Heart left ventricle (tissue), 7 donors: ENCODE measurements around the gene PHF21B.

GRCh38 chr22:44935676-44936083, 74.1 kb downstream of the PHF21B start:
- PRO-cap, 6 experiments: peak in 1 of 6 experiments; most common plus-strand start chr22:44935909 (in 1)
- RAMPAGE, long total RNA, 2 experiments: no peak in any of the 2 experiments
- RRBS: no CpG with 5 or more reads among the region's 10 CpGs

DNA sequence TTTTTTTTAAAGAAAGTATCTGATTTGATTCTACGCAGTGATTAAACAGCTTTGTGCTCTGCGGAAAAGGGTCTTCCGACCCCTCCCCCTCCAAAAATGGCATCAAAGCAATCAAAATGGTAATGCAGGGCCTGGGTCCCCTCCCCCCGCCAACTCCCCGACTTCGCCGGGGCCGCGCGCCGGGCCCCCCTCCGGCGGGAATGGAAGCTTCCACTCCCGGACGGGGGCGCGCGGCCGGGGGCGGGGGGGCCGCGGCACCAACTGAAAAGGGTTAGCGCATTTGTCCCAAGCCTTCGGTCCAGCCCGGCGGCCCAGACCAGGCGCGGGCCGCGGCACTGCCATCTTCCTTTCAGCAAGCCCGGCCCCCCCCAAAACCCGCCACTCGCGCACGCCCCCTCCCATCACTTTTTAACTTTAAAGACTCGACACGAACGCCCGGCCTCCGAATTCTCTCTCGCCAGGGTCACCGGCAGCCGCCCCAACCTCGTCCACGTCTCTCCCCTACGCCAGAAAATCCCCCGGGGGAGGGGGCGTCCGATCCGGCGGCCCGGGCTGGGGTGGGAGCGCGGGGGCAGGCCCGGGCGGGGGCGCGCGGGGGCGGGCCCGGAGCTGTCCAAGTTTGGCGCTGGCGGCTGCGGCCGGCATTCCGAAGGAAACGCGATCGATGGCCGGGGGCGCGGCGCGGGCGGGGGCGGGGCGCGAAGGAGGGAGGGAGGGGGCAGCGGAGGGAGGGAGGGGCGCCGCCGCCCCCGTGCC, 2.8 kb downstream of the PHF21B start:
- PRO-cap, 6 experiments: peak in 2 of 6 experiments; most common plus-strand start position 292 of the sequence (in 1)
- RAMPAGE, long total RNA, 2 experiments: no peak in any of the 2 experiments
- RRBS: 2% methylated on average over 27 of the region's 83 CpGs

- PRO-cap, 6 experiments: no peak in any of the 6 experiments
- RAMPAGE, long total RNA, 2 experiments: no peak in any of the 2 experiments
- RRBS: 1% methylated on average over 15 of the region's 55 CpGs
Observed at GRCh38 chr22:45007618-45008189, 2.1 kb downstream of the PHF21B start.

GRCh38 chr22:45009379-45010285, at the start of gene PHF21B:
PHF21B (minus strand) TSS chr22:45010005.
- PRO-cap, 6 experiments: peak in 6 of 6 experiments; most common plus-strand start chr22:45010127 (in 3); most common minus-strand start chr22:45010052 (in 2)
- RAMPAGE, long total RNA, 2 experiments: no peak in any of the 2 experiments
- RRBS: 2% methylated on average over 98 of the region's 126 CpGs

DNA sequence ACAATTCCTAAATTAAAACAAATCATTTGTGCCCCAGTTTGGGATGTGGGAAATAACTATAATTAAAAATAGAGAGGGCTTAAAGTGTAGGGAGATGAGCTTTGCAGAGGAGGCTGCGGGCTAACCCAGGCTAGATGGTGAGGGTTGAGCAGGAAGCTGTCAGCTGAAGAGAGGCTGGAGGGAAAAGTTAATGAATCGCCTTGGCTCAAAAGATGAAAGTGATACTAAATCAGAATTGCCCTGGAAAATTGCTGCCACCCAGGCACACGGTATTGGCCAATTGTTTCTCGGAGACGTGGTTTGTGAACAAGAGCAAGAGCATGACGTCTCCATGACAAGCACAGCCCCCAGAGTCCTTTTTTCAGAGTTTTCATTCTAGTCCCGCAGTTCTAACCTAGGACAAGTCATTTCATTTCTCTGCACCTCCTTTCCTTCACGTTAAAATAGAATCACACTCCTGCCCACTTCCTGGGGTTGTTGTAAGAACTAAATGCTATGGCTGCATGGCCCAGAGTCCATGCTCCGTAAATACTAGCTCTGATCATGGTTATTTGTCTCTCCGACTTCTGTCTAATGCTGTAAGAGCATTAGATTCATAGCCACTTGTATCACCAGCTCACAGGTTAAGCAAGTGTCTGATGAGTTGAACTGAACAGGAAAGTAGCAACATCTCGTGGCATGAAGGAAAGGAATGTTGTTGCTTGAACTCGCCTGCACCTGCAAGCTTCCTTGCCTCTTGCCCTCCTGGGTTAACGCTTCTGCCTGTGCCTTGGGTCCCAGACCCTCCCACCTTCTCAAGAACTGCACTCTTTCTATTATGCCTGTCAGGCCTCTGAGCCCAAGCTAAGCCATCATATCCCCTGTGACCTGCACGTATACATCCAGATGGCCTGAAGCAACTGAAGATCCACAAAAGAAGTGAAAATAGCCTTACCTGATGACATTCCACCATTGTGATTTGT, 33.8 kb upstream of the NUP50 start:
- PRO-cap, 6 experiments: no peak in any of the 6 experiments
- RAMPAGE, long total RNA, 2 experiments: no peak in any of the 2 experiments
- RRBS: no CpG with 5 or more reads among the region's 14 CpGs

GRCh38 chr22:45197460-45198453, 34.0 kb downstream of the NUP50 start:
- PRO-cap, 6 experiments: no peak in any of the 6 experiments
- RAMPAGE, long total RNA, 2 experiments: no peak in any of the 2 experiments
- RRBS: no CpG with 5 or more reads among the region's 32 CpGs

- PRO-cap, 6 experiments: peak in 1 of 6 experiments; most common plus-strand start chr22:45318449 (in 1); most common minus-strand start chr22:45318225 (in 1)
- RAMPAGE, long total RNA, 2 experiments: no peak in any of the 2 experiments
- RRBS: no CpG with 5 or more reads among the region's 9 CpGs
Observed at GRCh38 chr22:45318179-45318777, 8.5 kb downstream of the FAM118A start.

GRCh38 chr22:45319066-45319905, 9.6 kb downstream of the FAM118A start:
- PRO-cap, 6 experiments: no peak in any of the 6 experiments
- RAMPAGE, long total RNA, 2 experiments: no peak in any of the 2 experiments
- RRBS: no CpG with 5 or more reads among the region's 13 CpGs

DNA sequence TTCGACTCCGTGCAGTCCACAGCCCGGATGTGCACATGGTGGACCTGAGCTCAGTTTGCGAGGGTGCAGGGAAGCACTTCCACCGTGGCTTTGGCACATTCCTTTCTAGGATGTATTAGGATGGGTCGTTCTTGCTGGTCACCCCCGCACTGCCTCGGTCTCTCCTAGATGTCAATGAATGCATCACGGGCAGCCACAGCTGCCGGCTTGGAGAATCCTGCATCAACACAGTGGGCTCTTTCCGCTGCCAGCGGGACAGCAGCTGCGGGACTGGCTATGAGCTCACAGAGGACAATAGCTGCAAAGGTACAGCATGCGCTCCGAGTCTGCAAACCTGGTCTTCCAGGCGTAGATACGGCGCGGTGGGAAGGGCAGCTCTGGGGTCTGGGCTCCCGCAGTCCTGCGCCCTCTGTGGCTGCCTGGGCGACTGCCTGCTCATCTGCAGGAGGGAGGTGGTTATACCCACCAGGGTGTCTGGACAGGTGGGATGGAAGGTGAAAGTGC, 31.0 kb downstream of the FBLN1 start:
- PRO-cap, 6 experiments: no peak in any of the 6 experiments
- RAMPAGE, long total RNA, 2 experiments: no peak in any of the 2 experiments
- RRBS: no CpG with 5 or more reads among the region's 22 CpGs

GRCh38 chr22:45541871-45542519, 39.3 kb downstream of the FBLN1 start:
- PRO-cap, 6 experiments: no peak in any of the 6 experiments
- RAMPAGE, long total RNA, 2 experiments: no peak in any of the 2 experiments
- RRBS: no CpG with 5 or more reads among the region's 20 CpGs

GRCh38 chr22:45554063-45554511, 51.4 kb downstream of the FBLN1 start:
- PRO-cap, 6 experiments: no peak in any of the 6 experiments
- RAMPAGE, long total RNA, 2 experiments: no peak in any of the 2 experiments
- RRBS: no CpG with 5 or more reads among the region's 16 CpGs

- PRO-cap, 6 experiments: no peak in any of the 6 experiments
- RAMPAGE, long total RNA, 2 experiments: no peak in any of the 2 experiments
- RRBS: no CpG with 5 or more reads among the region's 11 CpGs
Observed at GRCh38 chr22:45672999-45674277, 1.8 kb downstream of the ATXN10 start.

DNA sequence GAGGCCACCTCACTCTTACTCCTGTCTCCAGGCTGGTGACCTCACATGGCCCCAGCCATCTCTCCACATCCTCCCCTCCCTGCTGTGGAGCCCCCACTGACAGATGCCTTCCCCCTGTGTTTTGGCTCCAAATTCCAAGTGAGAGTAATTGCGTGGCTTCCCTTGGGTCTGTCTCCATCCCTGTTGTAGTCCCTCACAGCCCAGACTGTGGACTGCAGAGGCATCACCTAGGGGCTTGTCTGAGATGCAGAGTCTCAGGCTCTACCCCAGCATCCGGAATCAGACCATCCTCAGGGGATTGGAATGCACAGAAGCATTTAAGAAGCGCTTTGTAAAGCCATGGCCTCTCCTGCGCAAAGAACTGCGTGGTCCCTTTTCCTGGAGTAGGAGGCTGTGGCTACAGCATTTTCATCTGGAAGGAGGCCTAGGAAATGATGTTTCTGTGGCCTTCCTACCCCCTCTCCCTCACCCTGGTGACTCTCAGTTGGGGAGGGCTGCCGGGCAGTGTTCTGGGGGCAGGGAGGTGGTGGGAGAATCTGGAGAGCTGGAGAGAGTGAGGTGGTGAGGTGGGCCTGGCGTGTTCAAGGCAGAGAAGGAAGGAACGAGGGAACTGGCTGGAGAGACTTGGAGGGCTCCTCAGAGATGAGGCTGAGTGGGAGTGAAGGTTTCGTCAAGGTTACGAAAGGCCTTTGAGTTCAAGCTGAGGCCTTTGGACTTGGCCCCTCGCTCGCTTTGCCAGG, 91.2 kb downstream of the ATXN10 start:
- PRO-cap, 6 experiments: no peak in any of the 6 experiments
- RAMPAGE, long total RNA, 2 experiments: no peak in any of the 2 experiments
- RRBS: no CpG with 5 or more reads among the region's 12 CpGs

- PRO-cap, 6 experiments: no peak in any of the 6 experiments
- RAMPAGE, long total RNA, 2 experiments: no peak in any of the 2 experiments
- RRBS: no CpG with 5 or more reads among the region's 4 CpGs
Observed at GRCh38 chr22:45848551-45849243, 128.3 kb downstream of the WNT7B start.

- PRO-cap, 6 experiments: no peak in any of the 6 experiments
- RAMPAGE, long total RNA, 2 experiments: no peak in any of the 2 experiments
- RRBS: no CpG with 5 or more reads among the region's 27 CpGs
Observed at GRCh38 chr22:45891362-45891747, 85.6 kb downstream of the WNT7B start.

- PRO-cap, 6 experiments: no peak in any of the 6 experiments
- RAMPAGE, long total RNA, 2 experiments: no peak in any of the 2 experiments
- RRBS: 72% methylated on average over 3 of the region's 13 CpGs
Observed at GRCh38 chr22:45919397-45919871, 57.5 kb downstream of the WNT7B start.

GRCh38 chr22:46007402-46007716, 30.4 kb upstream of the WNT7B start:
- PRO-cap, 6 experiments: no peak in any of the 6 experiments
- RAMPAGE, long total RNA, 2 experiments: no peak in any of the 2 experiments
- RRBS: 19% methylated on average over 6 of the region's 18 CpGs

- PRO-cap, 6 experiments: no peak in any of the 6 experiments
- RAMPAGE, long total RNA, 2 experiments: no peak in any of the 2 experiments
- RRBS: no CpG with 5 or more reads among the region's 13 CpGs
Observed at GRCh38 chr22:46023677-46024092, 46.7 kb upstream of the WNT7B start.

- PRO-cap, 6 experiments: peak in 3 of 6 experiments; most common plus-strand start chr22:46057339 (in 3)
- RAMPAGE, long total RNA, 2 experiments: no peak in any of the 2 experiments
- RRBS: no CpG with 5 or more reads among the region's 11 CpGs
Observed at GRCh38 chr22:46056998-46057729, 80.2 kb upstream of the WNT7B start.

- PRO-cap, 6 experiments: peak in 1 of 6 experiments; most common minus-strand start chr22:46062785 (in 1)
- RAMPAGE, long total RNA, 2 experiments: no peak in any of the 2 experiments
- RRBS: 17% methylated on average over 2 of the region's 23 CpGs
Observed at GRCh38 chr22:46062696-46063863, 86.1 kb upstream of the WNT7B start.